Measurements from ENCODE around the genes ABCC2, ERLIN1, PKD2L1, PAX2 and SFXN3.

DNA sequence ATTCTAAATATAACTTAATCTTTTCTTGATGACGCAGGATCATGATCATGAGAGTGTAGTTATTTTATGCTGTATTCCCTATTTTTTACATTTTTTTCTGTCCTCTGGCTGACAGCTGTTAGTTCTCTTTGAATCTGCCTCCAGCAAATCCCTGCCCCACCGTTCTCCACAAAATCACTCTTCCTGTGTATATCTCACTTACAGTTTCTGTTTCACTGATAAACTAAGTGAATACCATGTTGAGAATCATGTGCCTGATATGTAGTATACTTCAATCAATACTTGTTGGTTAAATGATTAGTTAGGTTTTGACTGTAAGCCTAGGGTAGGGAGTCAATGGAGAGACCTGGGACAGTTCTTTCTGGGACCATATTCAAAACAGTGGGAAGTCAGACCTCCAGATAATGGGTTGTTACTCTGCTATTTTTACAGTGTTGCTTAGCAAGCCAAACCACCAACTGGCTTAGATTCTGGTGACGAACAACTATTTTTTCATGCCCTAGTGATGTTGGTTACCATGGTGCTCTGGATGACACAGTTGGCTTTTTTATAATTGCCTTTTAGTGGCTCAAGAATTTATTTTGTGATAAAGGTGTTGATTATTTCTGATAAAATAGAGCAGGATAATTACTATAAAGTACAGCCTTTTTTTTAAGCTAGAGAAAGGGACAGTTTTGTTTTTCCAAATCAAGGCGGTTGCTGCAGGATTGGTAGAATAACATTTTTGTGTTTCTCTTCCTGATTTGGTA is 12.9 kb downstream of the CNNM1 start:
- PRO-cap, result no peak

DNA sequence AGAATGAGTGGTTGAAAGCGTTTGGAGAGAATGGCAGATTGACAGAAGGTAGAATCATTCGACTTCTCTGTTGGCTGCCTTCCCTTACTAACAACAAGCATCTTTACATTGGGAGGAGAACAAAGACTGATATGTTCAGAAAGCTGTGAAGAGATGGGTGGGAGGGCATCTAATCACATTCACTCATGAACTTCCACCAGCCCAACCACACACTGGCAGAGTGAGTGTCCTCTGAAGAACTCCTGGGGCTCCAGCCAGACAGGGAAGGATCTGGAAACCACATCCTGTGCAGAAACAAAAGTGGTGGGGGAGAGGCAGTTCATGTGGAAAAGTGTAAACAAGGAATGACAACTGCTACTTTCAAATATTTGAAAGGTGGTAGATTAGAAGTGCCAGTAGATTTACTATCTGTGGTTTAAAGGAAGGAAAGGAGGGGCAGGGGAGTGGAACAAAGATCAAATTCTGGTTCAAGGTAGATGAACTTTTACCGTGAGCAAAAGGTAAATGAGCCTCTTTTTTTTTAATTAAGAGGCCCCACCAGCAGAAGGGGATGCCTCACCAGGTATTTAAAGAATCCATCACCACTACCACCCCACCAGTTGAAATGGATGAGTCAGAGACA is 34.6 kb downstream of the GOT1 start:
- PRO-cap, result no peak

- PRO-cap, result no peak
Measured at GRCh38 chr10:99421224-99421847, 9.1 kb downstream of the GOT1 start.

GRCh38 chr10:99531434-99532218 is 1.1 kb upstream of the NKX2-3 start:
- PRO-cap, result no peak

DNA sequence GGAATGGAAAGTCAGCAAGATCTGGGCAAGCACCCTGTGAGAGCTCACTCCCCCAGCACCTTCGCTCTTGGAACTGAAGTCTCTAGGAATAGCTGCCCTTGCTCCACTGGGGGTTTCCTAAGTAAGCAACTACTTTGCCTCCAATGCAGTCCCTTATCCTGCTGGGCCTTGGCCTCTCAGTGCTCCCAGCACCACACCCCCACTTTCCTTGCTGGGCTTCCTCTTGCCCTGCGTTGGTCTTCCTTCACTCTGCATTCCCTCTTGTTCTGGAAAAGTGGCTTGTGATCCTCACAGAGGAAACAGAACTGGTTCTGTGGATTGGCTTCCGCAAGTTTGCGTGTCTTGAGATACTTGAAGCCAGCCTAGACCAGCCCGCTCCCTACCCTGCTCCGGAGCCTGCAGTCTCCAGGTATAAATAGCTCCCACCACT is 6.4 kb downstream of the NKX2-3 start:
- PRO-cap, result no peak

GRCh38 chr10:99595794-99596270 is 24.4 kb downstream of the SLC25A28 start:
- PRO-cap, result no peak

DNA sequence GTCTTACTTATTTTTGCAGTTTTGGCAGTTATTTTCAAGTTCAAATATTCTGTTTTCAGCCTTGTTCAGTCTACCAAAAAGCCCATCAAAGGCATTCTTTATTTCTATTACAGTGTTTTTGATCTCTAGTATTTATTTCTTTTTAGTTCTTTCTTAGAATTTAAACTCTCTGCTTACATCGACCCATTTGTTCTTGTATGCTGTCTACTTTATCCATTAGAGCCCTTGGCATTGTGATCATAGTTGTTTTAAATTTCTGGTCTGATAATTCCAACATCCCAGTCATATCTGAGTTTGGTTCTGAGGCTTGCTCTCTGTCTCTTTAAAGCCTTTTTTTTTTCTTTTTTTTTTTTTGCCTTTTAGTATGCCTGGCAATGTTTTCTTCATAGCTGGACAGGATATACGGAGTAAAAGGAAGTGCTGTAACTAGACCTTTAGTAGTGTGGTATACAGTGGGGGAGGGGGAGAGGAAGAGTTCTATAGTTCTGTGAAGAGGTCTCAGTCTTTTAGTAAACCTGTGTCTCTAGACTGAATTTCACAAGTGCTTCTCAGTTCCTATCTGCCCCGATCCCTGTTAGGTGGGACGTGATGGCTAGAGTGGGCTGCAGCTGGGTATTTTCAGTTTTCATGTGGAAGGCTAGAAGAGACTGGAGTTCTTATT is 3.3 kb upstream of the ABCC2 start:
- PRO-cap, result no peak

DNA sequence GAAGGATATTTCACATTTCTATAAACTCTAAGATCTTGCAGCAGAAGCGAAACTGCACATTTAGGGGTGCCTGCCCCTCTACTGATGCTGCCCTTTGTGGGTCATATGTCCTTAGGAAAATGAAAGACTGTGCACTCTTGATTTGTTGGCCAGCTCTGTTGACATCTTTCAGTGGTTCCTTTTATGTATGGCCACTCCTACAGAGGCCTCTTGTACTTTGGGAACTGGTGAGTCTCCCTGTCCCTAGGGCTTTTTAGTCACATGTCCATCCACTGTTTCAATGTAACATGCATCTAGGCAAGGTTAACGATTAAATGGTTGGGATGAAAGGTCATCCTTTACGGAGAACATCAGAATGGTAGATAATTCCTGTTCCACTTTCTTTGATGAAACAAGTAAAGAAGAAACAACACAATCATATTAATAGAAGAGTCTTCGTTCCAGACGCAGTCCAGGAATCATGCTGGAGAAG is at the start of gene ABCC2:
Gene ABCC2, plus strand, starts transcription at position 256 of the 472 bp plus-strand sequence.
- PRO-cap, result no peak

- PRO-cap, result no peak
Measured at GRCh38 chr10:99921803-99922623, 87.7 kb downstream of the DNMBP start.

DNA sequence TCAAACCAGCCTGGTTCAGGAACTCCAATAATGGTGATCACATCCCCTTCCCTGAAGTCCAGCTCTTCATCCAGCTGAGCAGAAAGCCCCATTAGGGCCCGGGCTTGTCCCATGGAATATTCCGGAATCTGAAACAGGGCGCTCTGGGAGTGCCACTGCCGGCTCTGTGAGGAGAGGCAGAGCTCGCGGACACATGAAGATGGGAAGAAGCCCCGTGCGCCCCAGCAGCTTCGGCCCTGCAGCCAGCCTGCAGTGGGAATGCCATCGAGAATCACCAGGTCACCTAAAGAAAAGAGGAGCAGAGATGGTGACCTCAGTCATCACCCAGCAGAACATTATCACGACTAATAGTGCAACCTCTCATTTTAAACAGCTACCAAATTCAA is 52.8 kb downstream of the DNMBP start:
- PRO-cap, result no peak

DNA sequence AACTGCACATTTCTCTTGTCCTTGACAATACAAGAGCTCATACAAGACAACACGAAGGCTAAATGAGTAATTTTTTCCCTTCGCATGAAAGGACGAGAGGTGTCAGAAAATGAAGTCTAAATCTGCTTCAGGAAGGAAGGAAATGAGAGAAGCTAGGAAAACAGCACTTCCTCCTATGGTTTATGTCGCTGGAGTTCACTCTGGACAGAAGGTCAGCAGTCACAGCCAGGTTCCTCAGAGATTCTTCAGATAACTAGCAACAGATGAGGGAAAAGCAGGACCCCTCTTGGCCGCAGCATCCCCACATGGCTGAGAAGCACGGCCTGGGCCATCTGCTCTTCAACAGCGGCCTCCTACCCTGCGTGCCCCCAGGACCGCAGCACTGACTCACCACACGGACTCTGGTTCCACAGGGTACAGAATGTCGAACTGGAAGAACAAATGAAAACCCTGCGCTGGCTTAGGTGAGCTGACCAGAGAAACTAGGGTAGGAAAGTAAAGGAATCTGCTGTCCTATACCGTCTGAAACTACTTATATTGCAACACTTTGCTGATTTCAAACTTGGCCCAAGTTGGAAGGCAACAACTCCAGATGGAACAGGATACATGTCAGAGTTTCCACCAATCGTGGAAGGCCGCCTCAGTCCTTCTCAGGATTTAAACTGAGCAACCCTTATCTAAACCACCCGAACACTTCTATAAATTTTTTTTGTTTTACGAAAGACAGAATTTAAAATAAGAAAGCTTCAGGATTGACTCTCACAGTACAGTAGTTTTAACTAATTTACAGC is 26.3 kb downstream of the DNMBP start:
- PRO-cap, result no peak

- PRO-cap, result unidirectional peak, minus-strand start at chr10:100021002
Measured at GRCh38 chr10:100020550-100021259, 11.0 kb upstream of the DNMBP start.

GRCh38 chr10:100037999-100038220 is 28.2 kb upstream of the DNMBP start:
- PRO-cap, result no peak

- PRO-cap, result bidirectional peak, plus-strand start at chr10:100185715, minus-strand start at chr10:100185591; bidirectional peak, plus-strand start at chr10:100186182, minus-strand start at chr10:100185969
Measured at GRCh38 chr10:100185223-100186273, at the start of gene ERLIN1. Gene ERLIN1 (minus strand): TSS chr10:100186029.

GRCh38 chr10:100329982-100330231 is at the start of gene PKD2L1:
Gene PKD2L1 (minus strand): TSS chr10:100330228.
- PRO-cap, result no peak

DNA sequence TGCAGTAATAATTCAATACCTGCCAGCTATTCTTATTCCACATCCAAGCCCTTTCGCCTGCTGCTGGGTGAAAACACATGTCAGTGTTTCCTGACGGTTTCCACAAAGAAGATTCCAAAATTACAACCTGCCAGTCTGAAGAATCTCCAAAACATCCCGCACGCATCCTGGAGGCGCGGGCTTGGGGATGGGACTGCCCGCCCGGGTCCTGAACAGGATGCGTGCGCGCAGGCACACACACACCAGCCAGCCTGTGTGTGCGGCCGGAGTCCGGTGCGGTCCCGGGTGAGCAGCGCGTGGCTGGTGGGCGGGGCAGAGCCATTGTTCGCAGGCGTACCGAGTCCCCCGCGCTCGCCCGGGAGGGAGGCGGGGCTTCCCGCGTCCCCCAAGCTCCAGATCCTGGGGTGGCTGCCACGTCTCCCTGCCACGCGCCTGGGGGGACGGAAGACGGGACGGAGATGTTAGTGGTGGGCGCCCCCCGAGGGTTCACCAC is 718 bp upstream of the SCD start:
- PRO-cap, result bidirectional peak, plus-strand start at position 395 of the sequence, minus-strand start at position 179 of the sequence

GRCh38 chr10:100739688-100740463 is 5.5 kb upstream of the PAX2 start:
- PRO-cap, result no peak

GRCh38 chr10:100745333-100745893 is at the start of gene PAX2:
Gene PAX2 (plus strand): TSS chr10:100745582.
- PRO-cap, result no peak

DNA sequence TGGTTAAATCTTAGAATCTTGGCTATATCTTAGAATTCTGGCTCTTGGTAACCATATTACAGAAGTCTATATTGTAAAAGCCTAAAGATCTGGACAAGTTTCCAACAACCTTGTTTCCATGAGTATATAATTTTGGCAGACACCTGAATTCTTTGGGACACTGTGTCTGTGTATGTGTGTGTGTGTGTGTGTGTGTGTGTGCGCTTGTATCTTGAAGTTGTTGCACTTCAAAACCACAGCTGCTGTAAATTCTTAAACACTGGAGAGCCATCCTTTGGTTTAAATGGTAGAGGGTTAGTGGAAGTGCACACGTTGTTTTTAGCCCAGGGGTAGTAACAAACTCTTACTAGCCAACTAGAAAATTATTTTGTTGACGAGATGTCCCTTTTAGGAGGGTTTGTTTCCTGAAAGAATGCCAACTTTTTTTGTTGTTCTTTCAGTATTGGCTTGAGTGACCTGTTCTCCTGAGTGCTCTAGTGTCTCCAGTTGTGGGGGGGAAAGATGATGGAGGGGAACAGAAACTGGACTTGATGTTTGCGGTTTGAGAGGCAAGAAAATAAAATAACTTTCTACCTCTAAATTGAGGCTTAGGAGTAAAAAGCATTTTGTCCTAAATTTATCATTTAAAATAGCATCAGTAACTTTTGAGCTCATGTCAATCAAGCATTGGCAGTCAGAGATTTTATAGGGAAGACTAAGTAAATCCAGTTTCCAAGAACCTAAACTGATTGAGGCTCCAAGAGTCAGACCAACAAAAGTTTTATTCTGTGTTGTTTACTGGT is 6.4 kb upstream of the SEMA4G start:
- PRO-cap, result no peak

DNA sequence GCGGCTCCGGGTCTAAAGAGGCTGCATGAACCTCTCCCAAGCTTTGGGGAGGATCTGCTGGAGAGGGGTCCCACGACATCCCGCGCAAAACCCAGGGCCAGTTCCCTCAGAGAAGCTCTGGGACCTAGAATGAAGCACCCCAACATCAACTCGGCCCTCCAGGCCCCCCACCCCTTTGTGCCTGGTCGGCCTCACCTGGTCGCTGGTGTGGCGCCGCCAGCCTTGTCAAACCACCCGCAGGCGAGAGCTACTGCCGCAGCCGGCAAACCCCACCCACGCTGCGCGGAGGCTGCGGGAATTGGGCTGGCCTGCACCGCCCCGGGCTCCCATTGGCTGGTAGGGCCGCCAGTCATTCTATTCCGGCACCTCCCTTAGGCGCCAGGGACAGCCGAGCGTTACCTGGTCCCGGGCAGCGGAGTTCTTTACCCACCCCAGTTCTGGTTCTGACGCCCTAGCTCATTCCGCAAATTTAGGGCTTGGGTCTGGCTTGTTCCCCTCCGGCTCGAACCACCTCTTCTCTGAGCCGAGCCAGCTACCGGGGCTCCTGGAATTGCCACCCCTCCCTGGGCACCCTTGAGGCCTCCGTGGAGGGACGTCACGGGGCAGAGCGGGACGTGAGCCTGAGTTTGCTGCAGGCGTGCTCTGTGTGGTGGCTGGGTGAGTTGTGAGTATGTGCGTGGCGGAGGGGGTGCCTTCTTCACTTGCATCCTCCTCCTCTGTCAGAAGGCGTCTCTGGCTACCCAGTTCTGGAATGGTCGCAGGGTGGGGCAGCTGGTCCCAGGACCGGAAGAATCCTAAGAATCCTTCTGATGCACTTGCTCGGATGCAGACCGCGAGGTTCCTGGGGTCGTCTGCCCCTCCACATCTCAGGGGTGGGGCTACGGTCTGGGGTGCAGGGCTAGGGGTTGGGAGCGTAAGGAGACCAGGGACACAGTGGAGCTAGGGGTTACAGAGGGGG is at the start of gene SFXN3:
Gene SFXN3, plus strand, starts transcription at position 357 of the 958 bp plus-strand sequence.
- PRO-cap, result bidirectional peak, plus-strand start at position 374 of the sequence, minus-strand start at position 227 of the sequence